Measurements from ENCODE around the gene STOML3.

GRCh38 chr13:32780429-32780693 lies 194.1 kb downstream of the PDS5B start:
- RRBS, result no CpG with 5 or more reads among the region's 3 CpGs

DNA sequence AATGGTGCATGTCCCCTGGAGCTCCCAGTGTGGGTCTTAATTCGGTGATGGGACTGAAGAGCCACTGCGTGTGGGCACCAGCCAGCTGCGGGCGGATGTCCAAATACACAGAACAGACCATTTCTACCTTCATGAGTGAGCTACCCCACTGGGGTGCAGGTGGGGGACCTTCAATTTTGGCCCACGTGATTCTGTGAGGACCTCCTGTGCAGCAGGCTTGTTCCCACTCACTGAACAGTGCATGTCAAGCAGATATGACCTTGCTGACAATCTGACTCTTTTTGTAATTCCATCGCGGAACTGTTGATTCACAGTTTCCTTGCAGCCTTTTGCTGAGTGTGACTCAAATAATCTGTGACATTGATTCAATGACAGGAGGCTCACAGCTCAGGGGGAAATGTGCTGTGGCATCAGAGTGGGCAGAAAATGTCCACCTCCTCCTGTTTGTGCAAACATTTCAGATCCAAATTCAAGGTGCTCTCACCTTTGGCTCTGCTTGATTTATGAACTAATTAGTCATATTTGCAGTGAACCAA lies 170.2 kb upstream of the KL start:
- RRBS, result no CpG with 5 or more reads among the region's 7 CpGs

DNA sequence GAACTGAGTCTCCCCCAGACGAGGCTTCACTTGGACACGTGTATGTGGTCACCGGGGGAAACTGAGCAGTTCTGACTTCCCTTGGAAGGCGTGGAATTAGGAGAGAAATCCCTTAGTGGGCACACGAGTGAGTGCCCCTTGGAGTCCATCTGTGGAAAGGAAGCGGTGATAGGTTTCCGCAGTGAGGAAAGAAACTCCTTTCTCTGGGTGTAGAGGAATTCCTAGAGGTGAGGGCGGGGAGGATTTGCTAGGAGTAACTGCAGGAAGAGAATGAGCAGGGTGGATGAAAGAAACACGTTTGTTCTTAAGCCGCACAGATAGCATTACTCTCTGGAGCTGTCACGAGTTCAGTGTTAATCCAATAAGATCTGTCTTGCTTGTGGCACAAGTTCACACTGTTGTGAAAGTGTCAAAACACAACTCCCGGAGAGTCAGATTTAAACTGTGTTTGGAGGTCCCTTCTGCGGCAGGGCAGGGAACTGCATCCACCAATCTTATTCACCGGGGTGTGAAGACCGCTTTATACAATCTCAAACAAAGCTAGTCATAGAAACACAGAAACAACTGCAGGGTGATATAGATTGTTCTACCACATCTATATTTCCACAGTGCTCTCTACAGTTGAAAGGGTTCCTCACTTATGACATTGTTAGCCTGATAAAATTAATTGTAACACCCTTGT lies 1.3 kb downstream of the KL start:
- RRBS, result 68% methylated on average over 2 of the region's 15 CpGs

GRCh38 chr13:33171929-33172867 lies 113.4 kb downstream of the STARD13 start:
- RRBS, result no CpG with 5 or more reads among the region's 8 CpGs

DNA sequence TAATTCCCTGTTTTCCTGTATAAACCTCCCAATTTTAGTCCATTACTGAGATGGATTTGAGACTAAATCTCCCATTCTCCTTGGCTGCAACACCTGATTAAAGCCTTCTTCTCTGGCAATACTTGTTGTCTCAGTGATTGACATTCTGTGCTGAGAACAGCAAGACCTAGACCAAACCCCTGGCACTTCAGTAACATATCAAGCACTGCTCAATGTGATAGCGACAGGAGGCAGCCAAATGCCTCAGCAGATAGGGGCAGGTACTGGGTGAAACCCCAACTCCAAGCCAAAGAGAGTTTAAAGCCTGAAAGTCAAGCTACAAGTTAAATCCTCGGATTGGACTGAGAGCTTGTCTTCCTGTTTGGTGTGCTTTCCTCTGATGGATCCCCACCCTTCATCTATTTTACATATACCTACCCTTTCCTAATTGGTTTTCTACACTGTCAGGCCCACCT lies 52.7 kb downstream of the STARD13 start:
- RRBS, result no CpG with 5 or more reads among the region's 2 CpGs

- RRBS, result no CpG with 5 or more reads among the region's 6 CpGs
Measured at GRCh38 chr13:33487541-33488287, 202.2 kb upstream of the STARD13 start.

DNA sequence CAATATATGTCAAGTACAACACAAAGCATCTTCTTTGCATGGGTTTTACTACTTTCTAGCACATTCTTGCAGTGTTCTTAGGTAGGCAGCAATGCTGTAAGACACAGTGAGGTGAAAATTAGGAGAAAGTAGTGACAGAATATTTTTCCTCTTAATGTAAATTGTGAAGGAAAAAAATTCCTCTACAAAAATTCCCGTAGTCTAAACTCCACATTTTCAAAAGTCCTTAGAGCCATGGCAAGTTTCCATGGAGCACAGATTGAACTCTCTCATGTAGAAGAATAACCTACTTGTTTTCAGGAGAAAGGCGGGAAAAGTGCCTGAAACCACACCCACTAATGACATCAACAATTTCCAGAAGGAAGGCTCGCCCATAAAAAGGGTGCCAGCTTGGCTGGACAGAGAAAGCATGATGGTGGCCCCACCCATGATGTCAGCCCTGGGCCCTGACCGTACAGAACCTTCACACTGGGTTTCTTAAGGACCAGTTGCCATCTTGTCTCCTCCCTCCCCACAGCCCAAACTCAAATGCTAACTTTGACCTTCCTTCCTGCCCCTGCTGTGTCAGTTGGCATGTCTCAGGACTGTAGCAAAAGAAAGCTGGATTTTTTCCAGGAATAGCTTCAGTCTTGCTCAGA lies 89.8 kb upstream of the RFC3 start:
- RRBS, result no CpG with 5 or more reads among the region's 4 CpGs

DNA sequence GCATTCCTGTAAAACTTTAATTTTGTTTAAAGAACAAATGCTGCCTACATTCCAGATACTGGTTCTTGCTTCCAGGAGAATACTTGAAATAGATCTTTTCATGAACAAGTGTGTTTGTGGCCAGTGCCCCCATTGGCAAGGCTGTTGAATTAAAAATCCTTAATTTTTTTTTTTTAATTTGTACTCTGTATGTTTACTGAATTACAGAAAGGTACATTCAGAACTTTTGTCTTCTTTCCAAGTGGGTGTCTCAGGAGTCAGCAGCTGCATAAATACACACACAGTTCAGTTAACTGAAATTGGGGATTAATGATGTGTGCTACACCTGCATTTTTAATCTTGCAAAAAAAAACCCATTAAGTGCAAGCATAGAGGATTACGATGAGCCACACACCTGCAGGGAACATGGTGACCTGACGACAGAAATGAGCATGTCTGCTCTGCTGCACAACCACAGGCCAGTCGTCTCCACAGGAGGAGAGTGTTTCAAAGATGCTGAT lies 72.5 kb upstream of the RFC3 start:
- RRBS, result no CpG with 5 or more reads among the region's 3 CpGs

- RRBS, result no CpG with 5 or more reads among the region's 4 CpGs
Measured at GRCh38 chr13:33800248-33800720, 17.7 kb upstream of the RFC3 start.

DNA sequence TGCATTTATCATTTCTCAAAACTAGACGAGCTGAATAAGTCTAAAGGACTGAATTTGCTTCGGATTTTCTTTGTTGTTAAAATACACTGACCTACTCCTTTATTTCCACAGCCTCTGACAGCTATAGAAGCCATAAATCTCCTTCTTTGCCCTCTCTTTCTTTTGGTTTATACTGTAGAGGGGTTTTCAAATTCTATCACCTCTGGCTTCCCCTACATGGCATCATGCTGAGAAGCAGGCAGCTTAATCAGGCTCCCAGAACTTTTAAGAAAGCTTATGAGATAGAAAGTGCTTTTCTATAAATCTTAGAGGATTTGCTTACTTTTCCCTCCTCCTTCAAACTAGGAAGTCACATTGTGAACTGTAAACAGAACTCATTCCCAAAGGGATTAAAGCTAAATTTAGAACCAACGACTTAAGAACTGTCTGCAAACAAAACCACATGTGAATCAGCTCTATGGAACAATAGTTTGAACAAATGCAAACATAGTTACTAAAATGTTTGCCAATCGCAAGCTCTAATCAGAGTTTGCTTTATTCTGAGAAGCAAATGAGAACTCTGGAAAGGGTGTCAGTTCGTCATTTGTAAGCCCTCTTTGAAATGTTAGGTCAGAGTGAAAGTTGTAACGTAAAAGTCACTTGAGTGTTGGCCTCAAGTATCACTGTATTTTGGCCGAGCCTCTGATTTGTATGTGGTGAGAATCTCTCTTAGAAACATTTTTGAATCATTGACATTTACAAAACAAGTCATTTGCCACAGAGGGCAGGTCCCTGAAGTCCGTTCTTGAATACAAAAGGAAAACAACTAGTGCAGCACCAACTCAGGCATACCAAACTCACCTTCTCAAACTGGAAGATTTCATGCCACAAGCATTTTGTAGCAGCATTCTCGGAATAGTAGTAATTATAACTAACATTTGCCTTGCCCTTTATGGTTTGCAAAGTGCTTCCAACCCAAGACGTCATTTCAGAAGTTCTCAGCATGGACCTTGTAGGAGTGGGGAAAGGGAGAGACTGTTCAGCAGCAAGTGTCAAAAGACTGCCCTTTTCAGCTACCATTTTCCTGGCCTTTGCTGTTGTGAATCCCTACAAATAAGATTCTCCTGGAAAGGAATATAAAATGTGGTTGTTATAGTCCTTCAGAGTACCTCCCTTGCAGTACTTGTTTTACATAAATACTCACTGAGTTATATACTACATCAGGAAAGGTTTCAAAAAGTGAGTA lies 344.3 kb downstream of the RFC3 start:
- RRBS, result no CpG with 5 or more reads among the region's 10 CpGs

DNA sequence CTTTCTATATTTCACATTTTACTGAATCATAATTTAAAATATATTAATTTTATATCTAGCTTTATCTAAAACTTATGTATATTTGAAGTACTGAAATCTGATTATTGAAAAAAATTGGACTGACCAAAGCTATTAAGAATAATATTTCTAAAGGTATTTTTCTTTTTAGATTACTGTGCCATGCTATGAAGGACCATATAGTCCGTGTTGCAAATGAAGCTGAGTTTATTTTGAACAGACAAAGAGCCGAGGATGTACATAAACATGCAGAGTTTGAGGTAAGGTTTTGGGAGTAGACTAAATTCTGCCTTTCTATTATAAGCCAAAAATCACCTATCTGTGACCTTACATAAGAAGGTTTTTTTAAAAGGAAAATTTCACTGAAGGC lies 127.6 kb downstream of the MAB21L1 start:
- RRBS, result no CpG with 5 or more reads among the region's 2 CpGs

- RRBS, result no CpG with 5 or more reads among the region's 35 CpGs
Measured at GRCh38 chr13:35471647-35472755, 4.5 kb downstream of the MAB21L1 start.

GRCh38 chr13:36030721-36031223 lies 100.4 kb downstream of the DCLK1 start:
- RRBS, result no CpG with 5 or more reads among the region's 8 CpGs

- RRBS, result no CpG with 5 or more reads among the region's 5 CpGs
Measured at GRCh38 chr13:36070099-36070557, 61.1 kb downstream of the DCLK1 start.

GRCh38 chr13:36298427-36299252 lies 1.0 kb upstream of the CCDC169 start:
- RRBS, result no CpG with 5 or more reads among the region's 7 CpGs

- RRBS, result no CpG with 5 or more reads among the region's 2 CpGs
Measured at GRCh38 chr13:37058526-37058805, 1.0 kb downstream of the SUPT20H start.

GRCh38 chr13:37070271-37070724 lies 10.8 kb upstream of the SUPT20H start:
- RRBS, result no CpG with 5 or more reads among the region's 6 CpGs

DNA sequence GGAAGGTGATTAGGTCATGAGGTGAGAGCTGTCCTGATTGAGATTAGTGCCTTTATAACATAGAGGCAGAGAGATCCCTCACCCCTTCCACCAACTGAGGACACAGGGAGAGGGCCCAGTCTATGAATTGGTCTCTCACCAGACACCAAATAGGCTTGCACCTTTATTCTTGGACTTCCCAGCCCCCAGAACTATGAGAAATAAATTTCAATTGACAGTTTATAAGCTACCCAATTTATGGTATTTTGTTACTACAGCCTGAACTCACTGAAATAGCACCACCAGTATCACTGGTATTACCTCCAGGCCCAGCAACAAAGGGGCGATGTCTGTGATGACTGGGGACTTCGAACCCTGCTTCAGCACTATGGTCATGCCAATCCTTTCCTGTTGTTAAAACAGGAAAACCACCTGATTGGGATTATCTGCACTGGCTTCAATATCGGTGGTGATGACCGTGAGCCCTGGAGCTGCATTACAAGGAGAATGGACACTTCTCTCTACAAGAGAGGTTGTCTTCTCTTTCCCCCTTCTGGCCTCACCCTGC lies 26.8 kb downstream of the STOML3 start:
- RRBS, result no CpG with 5 or more reads among the region's 4 CpGs

- RRBS, result no CpG with 5 or more reads among the region's 2 CpGs
Measured at GRCh38 chr13:38990532-38991138, at the start of gene STOML3. STOML3 (minus strand) TSS chr13:38990831.

- RRBS, result no CpG with 5 or more reads among the region's 2 CpGs
Measured at GRCh38 chr13:39026176-39026569, 11.7 kb downstream of the PROSER1 start.

All from PFSK-1 (cell line).